Sciatic nerve (tissue), 1 donor: ENCODE measurements around the genes OTOP1, CRMP1 and WFS1.

DNA sequence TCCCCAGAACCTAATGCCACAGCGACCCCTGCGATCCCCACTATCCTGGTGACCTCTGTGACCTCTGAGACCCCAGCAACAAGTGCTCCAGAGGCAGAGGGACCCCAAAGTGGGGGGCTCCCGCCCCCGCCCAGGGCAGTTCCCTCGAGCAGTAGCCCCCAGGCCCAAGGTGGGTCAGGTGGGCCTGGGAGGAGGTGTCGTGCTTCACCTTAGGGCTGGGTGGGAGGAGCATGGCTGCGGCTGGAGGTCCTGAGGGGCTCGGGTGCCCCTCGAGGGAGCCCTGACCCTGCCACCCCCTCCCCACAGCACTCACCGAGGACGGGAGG lies 939 bp downstream of the HGFAC start:
- PRO-cap = no peak

DNA sequence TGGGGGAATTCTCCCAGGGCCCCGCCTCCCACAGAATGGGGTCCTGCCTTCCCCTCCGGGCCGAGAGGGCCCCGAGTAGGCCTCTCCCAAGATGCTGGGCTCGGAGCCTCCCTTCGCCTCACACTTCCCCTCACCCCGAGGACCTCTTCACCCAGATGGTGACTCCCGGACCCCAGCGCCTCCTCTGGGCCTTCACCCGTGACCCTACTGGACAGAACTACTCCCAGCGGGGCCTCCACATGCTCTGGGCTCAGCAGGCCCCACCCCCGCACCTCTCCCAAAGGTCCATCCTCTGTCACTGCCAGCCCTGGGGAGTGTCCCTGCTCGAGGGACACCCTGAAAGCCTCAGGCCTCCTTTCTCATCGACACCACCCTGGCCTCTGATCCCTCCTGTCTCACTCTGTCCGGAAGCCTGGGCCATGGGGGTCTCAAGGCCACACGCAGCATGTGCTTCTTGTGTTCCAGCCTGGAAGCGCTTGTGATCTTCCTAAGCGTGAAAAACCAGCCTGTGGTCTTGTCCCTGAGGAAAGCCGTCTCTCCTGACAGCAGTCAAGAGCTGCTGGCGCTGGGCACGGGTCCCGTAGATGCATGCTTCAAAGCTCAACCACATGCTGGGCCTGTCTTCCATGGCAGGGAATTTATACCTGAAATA lies 10.9 kb downstream of the LRPAP1 start:
- PRO-cap = no peak

- PRO-cap = unidirectional peak, plus-strand start at chr4:3529658
Measured at GRCh38 chr4:3529437-3529886, 2.8 kb downstream of the LRPAP1 start.

GRCh38 chr4:3746195-3746609 lies 20.0 kb upstream of the ADRA2C start:
- PRO-cap = no peak

DNA sequence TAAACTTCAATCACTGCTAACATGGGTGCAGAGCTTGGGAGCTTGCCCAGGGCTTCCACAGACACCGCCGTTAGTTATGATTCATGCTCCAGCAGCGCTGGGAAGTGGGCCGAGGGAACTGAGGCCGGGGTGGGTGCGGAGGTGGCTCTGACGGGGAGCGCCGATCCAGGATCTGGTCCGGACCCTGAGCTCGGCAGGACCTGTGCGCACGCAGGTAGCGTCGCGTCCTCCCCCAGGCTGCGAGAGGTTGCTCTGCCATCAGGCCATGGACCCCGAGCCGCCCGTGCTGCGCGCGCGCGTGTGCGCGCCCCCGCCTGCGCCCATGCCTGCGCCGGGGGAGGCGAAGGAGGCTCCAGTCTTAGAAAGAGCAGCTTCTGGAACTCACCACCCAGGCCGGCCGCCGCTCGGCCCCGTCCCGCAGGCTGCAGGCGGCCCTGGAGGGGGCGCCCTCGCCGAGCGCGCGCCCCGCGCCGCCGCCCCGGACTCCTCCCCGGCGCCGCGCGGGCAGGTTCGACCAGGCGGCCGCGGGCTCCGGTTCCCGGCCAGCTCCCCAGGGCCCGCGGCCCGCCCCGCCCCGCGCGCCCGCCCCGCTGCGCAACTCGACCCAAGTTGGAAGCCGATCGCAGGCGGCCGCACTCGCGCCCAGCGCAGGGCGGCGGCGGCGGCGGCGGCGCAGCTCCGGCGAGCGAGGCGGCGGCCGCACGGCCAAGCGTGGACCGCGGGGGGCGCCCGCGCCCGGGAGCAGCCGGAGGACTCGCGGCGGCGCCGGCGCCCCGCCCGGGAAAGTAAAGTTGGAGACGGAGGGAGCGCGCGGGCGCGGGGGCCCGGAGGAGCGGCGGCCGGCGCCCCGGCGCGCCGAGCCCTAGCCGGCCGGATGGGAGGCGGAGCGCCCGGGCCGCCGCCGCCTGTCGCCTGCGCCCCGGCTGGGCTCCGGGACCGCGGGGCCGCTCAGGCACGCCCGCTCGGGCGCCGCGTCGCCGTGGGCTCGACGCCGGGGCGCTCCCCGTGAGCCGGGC lies 596 bp upstream of the ADRA2C start:
- PRO-cap = bidirectional peak, plus-strand start at position 635 of the sequence, minus-strand start at position 412 of the sequence; bidirectional peak, plus-strand start outside the sequence, minus-strand start at position 981 of the sequence

- PRO-cap = no peak
Measured at GRCh38 chr4:3827852-3828295, 61.7 kb downstream of the ADRA2C start.

GRCh38 chr4:3984647-3985206 lies 218.5 kb downstream of the ADRA2C start:
- PRO-cap = unidirectional peak, minus-strand start at chr4:3984887

DNA sequence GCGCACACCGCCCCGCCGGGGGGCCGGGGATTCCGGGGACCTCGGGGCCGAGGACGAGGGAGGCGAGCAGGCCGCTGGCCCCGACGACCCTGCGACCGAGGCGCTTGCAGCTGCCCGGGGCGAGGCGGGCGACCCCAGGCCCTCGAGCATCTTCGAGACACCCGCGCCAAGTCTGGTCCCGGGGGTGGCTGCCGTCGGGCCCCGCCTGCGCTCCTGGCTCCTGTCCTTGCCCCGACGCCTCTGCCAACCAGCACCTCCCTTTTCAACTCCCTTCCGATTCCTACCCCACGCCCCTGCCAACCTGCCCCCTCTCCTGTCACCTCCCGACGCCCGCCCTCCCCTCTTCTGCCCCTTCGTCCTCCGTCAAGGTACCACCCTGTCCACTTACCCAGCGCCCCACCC lies at the start of gene OTOP1:
TSS of gene OTOP1 (minus strand) at position 215 of the 402 bp plus-strand sequence.
- PRO-cap = no peak

DNA sequence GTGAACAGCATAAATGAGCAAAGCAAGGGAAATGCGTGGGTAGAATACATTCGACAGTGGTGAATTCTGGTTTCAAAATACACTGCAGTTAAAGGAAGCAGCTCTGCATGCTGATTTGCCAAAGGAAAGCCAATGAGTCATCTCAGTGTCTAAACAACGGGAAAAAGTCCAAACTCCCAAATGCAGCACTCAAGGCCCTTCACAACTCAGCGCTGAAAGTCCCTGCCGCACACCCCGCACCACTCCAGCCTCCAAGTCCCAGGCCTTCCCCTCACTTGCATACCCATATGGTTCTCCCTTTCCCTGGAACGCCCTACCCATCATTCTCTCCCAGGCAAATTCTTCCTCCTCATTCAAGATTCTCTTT lies 68.1 kb downstream of the STX18 start:
- PRO-cap = no peak

DNA sequence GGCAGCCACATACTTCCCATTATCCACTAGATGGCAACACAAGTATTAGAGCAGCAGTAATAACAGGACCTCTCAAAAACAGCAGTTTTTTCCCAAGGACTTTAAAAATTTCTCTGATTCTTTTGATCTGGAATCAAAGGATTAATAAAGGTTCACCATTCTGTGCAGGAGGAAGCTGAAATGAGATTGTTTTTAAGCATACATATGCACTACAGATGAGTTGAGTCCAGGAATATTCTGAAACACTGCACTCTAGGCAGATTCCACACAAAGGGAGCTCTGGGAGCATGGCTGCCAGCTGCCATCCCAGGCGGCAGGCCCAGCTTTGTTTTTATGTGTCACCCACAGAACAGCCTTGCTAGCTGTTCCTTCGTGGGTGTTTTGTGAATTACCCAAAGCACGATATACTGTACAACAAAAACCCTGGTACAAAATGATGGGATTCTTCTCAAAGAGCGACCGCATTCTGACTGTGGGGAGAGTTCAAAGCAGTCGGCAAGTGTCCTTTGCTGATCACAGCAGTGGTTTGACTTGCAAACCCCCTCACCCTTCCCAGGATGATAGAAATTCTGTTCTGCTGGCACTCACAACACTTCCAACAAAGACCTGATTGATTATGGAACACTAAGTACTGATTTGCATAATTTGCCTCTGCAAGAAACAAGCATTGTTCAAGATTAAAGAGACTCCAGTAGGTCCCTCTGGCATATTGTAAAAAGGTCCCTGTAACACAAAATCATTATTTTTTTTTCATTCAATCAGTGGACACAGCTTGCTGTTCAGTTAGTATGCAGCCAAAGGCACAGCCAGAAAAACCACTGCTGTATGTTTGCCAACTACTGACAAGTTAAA lies 60.9 kb downstream of the STX18 start:
- PRO-cap = no peak

- PRO-cap = no peak
Measured at GRCh38 chr4:4522277-4522766, 19.5 kb downstream of the STX18 start.

DNA sequence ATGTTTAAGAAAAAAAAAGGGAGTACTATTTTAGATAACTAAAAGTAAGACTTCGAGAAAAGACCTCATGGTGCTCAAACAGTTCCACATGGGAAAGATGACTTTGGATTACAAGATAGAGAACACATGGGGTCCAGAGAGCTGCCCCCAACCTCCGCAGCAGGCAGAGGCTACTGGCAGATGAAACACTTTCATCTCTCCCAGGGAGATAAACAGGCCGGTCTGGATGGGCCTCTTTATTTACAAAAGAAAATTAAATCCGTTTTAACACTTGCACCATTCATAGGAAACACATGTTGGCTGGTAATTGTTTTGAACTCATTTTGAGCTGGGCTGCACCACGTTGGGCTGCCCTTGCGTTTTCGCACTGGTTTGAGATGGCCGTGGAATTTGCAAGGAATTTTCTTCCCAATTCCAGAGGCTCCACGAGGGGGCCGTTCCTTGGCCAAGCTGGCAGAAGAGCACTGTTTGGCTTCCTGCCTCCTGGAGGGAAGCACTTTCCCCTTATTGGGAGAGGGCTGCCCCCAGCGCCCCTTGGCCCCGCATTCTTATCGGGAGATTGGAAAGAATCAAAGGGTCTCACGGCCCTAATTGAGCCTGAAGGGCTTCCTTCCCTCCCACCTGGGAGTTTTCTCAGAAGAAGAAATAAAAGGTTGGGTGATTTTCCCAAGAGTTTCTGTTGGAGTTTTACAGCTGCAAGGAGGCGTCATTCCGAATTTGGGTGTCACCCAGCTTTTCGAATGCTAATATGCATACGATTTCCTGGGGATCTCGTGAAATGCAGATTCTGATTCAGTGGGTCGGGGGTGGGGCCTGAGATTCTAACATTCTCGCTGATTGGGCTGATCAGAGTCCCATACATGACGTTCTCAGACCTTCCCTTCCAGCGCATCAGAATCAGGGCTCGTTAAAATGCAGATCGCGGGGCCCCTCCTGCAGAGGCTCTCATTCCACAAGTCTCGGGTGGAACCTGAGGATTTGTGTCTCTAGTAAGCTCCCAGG lies 125.5 kb upstream of the STX18 start:
- PRO-cap = no peak

GRCh38 chr4:4853290-4853807 lies 6.1 kb upstream of the MSX1 start:
- PRO-cap = unidirectional peak, minus-strand start at chr4:4853682

DNA sequence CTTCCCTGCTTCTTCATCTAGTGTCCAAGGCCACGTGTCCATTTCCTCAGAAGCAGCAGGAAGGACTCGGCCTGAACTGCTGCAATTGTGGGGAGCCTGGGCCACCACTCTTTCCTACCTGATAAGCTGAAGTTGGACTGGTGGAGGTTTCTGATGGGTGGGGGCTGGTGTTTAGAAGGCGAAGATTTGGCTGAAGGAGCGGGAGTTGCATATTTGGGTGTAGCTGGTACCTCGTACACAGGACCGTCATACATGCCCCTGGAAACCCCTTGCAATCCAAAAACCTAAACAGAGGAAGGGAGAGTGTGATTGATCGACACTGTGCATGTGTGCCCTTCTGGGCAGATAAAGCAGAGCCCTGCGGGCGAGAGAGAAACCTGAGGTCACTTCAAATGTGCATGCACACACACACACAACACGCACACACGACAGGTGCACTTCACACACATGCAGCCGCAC lies 67.5 kb downstream of the CRMP1 start:
- PRO-cap = no peak

DNA sequence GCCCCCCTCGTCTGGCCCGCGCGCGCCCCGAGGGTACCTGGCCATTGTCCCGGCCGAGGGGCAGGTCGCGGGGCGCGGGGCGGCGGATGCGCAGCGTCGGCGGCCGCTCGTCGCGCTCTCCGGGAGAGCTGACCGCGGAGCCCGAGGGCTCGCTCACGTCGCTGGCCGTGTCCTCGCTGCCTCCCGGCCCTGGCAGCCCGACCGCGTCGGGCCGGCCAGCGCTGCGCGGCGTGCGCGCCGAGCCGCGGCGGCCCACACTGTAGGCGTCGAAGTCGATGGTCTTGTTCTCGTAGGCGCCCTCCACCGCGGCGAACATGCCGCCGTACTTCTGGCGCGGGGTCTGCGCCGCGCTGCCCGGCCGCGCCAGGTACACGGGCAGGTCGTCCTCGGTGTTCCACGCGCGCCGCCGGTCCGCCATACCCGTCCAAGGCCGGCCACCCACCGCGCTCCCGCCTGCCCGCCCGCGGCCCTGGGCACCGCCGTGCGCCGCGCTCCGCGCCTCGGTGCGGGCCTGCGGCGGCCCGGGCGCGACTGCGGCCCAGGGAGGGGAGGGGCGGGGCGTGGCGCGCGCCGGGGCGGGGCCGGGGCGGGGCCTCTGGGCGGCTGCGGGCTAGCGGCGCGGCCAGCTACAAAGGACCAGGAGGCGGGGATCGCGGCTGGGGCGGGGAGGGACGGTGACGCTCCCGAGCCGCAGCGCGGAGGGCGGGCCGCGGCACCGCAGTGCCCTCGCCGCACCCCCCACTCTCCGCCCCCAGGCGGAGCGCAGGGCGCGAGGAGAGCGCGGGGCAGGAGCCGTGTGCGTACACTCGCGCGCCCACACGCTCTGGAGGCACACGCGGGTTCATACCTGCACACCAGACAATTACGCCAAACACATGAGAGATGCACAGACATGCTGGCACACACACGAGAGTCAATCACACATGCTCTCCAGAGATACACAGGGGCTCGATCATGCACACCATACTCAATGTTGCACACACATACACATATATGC lies at the start of gene CRMP1:
TSS of gene CRMP1 (minus strand) at position 535 of the 997 bp plus-strand sequence.
- PRO-cap = no peak

GRCh38 chr4:6200873-6201351 lies 563 bp upstream of the JAKMIP1 start:
- PRO-cap = no peak

DNA sequence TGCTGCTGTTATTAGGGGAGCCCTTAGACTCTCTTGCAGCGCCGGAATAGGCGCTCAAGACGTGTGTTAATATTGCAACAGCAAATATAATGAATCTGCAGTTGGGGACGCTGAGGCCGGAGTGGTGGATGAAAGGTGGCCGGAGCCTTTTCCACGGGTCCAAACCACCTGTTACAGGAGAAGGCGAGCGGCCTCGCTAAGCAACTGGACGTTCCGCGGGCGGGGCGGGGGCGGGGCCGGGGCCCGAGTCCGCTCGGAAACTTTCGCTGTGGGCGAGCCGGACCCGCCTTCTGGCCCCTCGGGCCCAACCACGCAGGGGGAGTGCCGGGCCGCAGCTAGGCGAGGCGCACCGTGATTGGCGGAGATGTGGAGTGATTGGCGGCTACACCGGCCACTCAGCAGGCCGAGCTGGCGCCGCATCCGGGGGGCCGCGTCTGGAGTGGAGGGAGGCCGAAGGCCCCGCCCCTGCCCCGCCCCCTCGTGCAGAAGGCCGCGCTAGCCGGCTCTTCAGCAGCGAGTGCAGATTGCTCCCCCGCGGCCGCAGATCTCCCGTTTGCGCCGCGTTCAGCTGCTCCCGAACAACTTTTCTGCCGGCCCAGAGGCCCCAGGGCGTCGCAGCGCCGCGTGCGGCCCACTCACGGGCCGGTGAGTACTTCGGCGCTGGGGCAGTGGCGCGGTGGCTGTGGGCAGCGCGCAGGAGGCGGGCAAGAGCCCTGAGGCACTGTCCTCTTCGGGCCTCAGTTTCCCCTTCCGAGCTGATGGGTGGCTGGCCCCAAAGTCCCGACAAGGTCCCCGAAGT lies at the start of gene WFS1:
TSS of gene WFS1 (plus strand) at position 481 of the 799 bp plus-strand sequence.
- PRO-cap = bidirectional peak, plus-strand start at position 522 of the sequence, minus-strand start at position 217 of the sequence

GRCh38 chr4:6664675-6665010 lies 9.2 kb upstream of the ENSG00000170846 start:
- PRO-cap = no peak

- PRO-cap = no peak
Measured at GRCh38 chr4:6692800-6693183, 886 bp upstream of the S100P start.

GRCh38 chr4:6755353-6755542 lies 27.3 kb upstream of the KIAA0232 start:
- PRO-cap = no peak